Zone of skin (tissue), 1 donor: ENCODE data around the genes ELOB and ZSCAN32.

GRCh38 chr16:2753240-2753556 is 760 bp downstream of the SRRM2 start:
- RRBS, result under 1% methylated on average over 6 of the region's 22 CpGs

DNA sequence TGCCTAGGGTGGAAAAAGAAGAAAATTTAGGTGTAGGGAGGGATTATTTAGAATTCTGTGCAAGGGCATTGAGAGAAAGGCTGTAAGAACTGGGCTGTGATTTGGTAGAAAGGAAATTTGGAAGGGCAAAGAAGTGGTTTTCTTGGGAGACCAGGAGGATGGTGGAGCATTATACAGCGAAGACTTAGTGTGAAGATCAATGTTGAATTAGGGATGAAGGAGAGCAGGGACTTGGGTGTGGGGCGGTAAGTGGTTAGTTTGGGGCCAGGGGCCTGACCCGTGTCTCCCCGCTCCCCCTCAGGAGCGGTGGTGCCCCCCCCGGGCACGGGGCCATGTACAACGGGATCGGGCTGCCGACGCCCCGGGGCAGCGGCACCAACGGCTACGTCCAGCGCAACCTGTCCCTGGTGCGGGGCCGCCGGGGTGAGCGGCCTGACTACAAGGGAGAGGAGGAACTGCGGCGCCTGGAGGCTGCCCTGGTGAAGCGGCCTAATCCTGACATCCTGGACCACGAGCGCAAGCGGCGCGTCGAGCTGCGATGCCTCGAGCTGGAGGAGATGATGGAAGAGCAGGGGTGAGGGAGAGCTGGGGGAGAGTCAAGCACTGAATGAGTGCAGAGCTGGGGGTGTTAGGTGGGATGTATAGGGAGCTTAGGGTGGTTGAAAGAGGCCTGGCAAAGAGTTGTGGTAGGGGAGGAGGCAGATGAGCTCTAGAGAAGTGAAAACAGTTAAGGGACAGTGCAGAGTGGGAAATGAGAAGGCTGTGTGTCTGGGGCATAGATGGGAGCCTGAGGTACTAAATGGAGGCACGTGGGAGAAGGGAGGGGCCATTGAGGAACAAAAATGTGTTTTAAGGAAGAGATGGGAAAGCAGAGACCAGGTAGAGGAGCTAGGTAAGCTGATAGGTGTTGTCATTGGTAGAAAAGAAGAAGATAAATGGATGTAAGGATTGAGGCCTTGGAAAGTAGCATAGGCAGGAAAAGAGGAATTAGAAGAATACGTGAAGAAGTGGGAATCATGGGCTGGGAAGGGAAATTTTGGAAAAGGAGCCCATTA is 3.9 kb downstream of the SRRM2 start:
- RRBS, result 83% methylated on average over 14 of the region's 33 CpGs

DNA sequence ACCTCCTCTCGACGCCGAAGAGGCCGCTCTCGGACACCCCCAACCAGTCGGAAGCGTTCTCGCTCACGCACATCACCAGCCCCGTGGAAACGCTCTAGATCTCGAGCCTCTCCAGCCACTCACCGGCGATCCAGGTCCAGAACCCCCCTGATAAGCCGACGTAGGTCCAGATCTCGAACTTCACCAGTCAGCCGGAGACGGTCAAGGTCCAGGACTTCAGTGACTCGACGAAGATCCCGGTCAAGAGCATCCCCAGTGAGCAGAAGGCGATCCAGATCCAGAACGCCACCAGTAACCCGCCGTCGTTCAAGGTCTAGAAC is 11.1 kb downstream of the ELOB start:
- RRBS, result 97% methylated on average over 17 of the region's 27 CpGs

- RRBS, result under 1% methylated on average over 53 of the region's 117 CpGs
These were observed at the start of gene ELOB for GRCh38 chr16:2776643-2777456. TSS of gene ELOB (minus strand) at chr16:2777280.

DNA sequence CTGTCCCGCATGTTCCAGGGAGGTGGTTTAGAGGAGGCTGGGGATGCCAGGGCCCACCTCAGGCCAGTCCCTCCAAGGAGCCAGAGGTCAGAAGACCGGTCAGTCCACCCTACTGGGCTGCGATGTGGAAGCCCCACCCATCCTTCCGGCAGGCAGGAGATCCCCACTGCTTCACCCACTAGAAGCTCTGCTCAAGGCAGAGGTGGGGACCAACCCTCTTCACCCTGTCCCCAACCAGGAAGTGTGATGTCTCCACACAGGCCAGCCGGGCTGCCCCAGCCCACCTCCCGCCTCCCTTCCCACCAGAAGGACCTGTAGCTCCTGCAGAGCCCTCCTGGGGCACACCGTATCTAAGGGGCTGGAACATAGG is 11.8 kb downstream of the ZG16B start:
- RRBS, result 40% methylated on average over 4 of the region's 7 CpGs

GRCh38 chr16:2874749-2875229 is 8.2 kb upstream of the FLYWCH2 start:
- RRBS, result under 1% methylated on average over 7 of the region's 24 CpGs

GRCh38 chr16:3066133-3066701 is 777 bp downstream of the IL32 start:
- RRBS, result no CpG with 5 or more reads among the region's 17 CpGs

DNA sequence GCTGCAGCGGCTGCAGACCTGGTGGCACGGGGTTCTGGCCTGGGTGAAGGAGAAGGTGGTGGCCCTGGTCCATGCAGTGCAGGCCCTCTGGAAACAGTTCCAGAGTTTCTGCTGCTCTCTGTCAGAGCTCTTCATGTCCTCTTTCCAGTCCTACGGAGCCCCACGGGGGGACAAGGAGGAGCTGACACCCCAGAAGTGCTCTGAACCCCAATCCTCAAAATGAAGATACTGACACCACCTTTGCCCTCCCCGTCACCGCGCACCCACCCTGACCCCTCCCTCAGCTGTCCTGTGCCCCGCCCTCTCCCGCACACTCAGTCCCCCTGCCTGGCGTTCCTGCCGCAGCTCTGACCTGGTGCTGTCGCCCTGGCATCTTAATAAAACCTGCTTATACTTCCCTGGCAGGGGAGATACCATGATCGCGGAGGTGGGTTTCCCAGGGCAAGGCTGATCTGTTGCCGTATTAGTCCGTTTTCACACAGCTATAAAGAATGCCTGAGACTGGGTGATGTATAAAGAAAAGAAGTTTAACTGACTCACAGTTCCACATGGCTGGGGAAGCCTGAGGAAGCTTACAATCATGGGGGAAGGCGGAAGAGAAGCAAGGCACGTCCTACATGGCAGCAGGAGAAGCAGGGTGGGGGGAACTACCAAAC is 3.8 kb downstream of the IL32 start:
- RRBS, result no CpG with 5 or more reads among the region's 18 CpGs

- RRBS, result 6% methylated on average over 8 of the region's 63 CpGs
These were observed 37.0 kb downstream of the ZNF213 start for GRCh38 chr16:3171383-3172660.

GRCh38 chr16:3191196-3191889 is 43.6 kb downstream of the ZNF200 start:
- RRBS, result 7% methylated on average over 5 of the region's 32 CpGs

DNA sequence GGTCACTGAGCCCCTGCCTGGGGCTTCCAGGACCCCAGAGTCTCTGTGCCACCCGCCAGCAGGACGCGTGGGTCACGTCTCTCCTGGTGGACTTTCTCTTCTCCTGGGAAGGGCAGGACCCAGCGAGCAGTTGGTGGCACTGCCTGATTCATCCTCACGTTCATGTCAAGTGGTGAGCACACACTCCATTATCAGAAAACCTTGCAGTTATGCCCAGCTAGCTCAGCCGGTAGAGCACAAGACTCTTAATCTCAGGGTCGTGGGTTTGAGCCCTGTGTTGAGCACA is 39.1 kb downstream of the ZNF200 start:
- RRBS, result no CpG with 5 or more reads among the region's 8 CpGs

GRCh38 chr16:3365390-3365846 is 9.7 kb downstream of the OR2C1 start:
- RRBS, result no CpG with 5 or more reads among the region's 14 CpGs

DNA sequence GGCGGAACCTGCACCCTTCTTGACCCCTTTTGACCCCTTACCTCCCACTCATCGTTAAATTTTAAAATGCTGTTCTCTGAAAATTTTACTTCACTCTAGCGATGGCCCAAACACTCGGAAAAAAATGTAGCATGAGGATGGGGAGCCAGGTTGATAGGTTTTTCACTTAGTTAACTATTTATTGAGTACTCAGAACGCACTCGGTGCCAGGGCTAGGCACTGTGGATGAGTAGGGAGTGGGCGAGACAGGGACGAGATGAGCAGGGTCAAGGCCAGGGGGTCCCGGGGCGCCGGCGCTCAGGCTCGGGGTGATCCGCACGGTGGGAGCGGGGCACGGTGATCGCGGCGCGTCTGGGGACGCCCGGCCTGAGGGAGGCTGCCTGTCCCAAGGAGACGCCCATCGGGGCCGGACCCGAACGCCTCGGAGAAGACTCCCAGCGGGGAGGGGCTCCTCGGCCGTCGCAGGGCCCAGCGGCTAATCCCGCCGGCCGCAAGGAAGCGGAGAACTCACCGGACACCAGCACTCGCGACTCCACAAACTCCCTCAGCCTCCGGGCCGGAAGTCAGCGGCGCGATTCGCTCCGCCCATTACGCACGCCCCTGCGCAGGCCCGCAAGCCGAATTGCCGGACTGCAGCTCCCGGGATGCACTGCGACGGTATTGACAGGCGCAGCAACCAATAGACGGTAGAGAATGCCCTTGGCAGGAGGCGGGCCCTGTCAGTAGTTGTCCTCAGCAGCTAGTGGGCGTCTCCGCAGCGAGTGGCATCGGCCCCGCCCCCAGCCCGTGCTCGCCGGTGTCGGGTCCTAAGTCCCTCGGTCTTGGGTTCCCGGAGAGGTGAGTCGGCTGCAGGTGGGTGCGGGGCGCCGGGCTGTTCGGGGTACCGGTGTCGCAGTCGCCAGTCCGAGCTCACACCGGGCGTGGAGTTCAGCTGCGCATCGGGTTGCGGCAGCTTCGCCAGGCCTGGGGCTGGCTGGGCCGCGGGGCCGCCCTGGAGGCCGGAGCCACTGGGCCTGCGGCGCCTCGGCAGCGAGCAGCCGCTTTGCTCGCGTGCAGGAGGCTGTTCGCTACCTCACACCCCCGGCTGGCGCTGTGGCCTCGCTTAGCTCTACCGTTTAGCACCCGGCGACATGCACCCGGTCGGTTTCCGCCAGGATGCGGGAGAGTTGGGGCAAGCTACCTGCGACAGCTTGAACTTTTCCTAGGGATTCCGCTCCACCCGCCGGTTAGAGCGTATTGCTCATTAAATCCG is at the start of gene ZSCAN32:
TSS of gene ZSCAN32 (minus strand) at position 571 of the 1,252 bp plus-strand sequence.
- RRBS, result 2% methylated on average over 69 of the region's 114 CpGs

- RRBS, result no CpG with 5 or more reads among the region's 37 CpGs
These were observed 11.4 kb downstream of the ZNF597 start for GRCh38 chr16:3431630-3432487.

DNA sequence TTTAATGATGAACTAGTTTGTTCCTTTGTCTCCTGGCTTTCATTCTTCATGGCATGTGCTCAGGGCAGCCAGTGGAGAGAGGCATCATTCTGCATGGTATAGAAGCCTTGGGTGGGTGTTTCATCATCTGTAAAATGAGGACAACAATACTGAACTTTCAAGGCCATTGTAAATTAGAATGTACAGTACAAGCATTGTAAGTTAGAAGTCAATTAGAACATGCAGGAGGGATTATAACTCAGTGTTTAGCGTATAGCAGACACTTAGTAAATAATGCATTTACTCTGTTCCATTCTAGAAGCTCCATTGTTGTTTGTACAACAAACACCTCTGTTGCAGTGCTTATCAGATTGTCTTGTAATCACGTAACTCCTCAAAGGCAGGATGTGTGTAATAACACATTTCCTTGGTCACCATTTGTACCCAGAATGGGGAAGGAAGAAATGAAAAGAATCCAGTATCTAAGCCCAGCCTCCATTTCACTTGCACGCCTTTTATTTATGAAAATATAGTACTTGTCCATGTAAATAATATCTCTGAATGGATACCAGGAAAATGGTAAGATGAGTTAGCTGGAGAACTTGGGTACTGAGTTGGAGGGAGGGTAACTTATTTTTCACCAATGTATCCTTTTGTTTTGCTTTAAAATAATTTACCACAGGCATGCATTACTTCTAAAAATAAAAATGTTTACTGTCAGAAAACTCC is 7.4 kb downstream of the NAA60 start:
- RRBS, result no CpG with 5 or more reads among the region's 3 CpGs

GRCh38 chr16:3458944-3459477 is 15.5 kb downstream of the NAA60 start:
- RRBS, result no CpG with 5 or more reads among the region's 10 CpGs

- RRBS, result no CpG with 5 or more reads among the region's 9 CpGs
These were observed 2.6 kb downstream of the SLX4 start for GRCh38 chr16:3608686-3609230.

DNA sequence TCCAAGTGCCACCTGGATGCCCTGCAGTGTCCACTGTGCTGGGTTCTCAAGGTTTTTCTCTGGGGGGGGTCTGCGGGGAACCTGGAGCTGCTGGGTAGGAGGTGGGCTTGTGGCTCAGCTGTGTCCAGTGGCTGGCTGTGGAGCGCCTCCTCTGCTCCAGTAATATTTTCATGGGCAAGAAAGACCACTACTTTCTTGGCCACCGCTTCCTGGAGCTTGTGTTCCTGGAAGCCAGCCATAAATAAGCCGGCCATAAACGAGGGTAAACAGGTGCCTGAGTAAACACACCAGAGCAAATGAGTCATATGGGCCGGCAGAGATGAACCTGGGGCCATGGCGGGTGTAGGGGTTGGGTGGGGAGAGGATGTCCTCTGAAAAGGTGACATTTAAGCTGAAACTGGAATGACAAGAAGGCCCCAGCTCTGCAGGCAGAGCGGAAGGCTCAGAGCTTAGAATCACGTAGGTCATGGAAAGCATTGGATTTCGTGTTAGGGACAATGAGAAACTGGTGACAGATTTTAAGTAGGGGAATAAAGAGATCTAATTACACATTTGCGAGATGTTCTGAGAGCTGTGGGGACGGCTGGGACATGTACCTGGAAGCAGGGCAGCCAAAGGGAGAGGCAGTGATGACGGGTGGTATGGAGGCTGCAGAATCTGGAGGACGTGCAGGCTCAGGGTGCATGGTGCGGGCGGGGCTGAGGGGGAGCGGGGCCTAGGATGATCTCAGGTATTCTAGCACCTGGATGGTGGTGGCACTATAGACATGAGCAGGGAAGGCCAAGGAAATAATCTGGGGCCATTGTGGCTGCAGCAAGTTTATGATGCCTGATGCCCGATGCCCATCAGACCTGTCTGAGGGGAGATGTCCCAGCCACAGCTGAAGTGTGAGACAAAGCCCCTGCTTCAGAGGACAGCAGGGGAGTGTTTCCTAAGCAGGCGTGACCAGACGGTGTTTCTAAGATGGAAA is 8.1 kb upstream of the DNASE1 start:
- RRBS, result no CpG with 5 or more reads among the region's 20 CpGs

- RRBS, result 78% methylated on average over 3 of the region's 11 CpGs
These were observed 1.9 kb downstream of the DNASE1 start for GRCh38 chr16:3656492-3656677.

DNA sequence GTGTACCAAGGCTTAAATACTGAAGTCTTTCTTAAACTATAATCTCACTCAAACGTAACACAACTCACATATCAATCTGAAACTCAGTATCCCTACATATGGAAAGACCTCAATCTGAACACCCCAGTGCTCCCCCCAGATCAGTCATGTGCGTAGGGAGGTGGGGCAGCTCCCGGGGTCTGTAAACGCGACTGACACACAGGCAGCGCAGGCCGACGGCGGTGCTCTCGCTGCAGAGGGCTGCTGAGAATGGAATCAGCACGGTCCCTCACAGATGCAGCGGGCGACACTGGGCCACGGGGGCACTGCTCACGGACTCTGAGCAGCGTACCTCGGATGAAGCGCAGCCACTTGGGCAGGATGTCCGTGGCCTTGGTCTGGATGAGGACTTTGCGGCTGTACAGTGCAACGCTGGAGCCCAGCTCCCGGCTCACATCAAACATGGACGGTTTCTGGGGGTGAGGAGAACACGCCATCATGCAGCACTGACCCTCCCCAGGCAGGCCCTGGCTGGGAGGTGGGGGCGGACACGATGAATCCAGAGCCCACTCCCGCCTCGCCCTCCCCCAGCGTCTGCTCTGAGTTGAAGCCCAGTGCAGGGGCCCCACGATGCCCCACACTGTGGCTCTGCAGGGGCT is 18.0 kb downstream of the DNASE1 start:
- RRBS, result no CpG with 5 or more reads among the region's 30 CpGs